Parietal lobe (tissue), 2 donors: Measurements from ENCODE around the gene ST7L.

DNA sequence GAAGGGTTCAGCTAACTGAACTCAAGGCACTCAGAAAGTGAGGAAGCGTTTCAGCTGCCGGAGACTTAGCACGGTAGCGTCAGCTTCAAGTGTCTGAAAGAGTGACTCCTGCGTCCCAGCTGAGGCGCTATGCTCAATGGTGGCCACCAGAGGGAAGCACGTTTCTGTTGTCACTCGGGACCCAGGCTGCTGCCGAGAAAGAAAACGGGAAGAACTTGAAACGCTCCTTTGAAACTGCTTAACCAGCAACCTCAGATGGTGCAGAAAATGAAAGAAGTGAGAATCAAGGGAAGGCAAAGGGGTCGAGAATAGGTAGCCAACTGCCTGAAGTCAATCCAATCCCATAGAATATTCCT lies 4.8 kb upstream of the ADORA3 start:
- RAMPAGE, long total RNA: no peak

GRCh38 chr1:111600793-111601273 lies 18.8 kb upstream of the RAP1A start:
- RAMPAGE, long total RNA: no peak

GRCh38 chr1:111603823-111604436 lies 15.7 kb upstream of the RAP1A start:
- RAMPAGE, long total RNA: no peak

- RAMPAGE, long total RNA: no peak
Measured at GRCh38 chr1:111619249-111619578, 375 bp upstream of the RAP1A start.

DNA sequence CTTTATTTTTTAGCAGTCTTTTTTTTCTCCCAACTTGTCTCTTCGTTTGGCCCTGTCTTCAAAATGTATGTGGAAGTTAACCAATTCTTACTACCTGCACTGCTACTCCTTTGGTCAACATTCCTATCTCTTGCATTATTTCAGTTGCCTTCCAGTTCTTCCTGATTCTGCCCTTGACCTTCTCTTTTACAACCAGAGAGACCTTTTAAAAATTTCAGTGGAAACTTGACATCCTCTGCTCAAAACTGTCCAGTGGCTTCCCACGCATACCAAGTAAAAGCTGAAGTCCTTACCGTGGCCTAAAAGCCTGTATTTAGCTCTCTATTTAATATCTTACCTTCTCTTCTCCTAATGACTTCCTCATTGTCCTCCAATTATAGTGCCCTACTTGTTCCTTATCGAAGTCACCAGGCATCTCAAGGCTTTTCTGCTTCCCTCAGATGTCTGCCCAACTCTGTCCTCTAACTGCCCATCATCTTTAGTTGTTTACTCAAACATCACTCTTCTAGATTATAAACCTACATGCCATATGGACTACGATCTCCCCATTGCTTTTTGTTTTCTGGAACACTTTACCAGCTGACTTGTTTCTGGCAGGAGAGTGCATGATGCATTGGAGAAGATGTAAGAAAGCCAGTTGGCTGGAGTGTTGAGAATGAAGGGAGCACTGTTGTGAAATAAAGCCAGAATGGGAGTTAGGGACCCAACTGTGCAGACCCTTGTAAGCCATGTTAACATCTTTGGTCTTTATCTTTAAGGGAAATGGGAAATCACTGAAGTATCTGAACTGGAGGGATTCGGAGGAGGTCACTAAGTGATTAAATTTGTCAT lies 41.1 kb downstream of the RAP1A start:
- RAMPAGE, long total RNA: no peak

- RAMPAGE, long total RNA: no peak
Measured at GRCh38 chr1:111754718-111755308, 888 bp upstream of the DDX20 start.

GRCh38 chr1:111801012-111801609 lies 45.4 kb downstream of the DDX20 start:
- RAMPAGE, long total RNA: no peak

DNA sequence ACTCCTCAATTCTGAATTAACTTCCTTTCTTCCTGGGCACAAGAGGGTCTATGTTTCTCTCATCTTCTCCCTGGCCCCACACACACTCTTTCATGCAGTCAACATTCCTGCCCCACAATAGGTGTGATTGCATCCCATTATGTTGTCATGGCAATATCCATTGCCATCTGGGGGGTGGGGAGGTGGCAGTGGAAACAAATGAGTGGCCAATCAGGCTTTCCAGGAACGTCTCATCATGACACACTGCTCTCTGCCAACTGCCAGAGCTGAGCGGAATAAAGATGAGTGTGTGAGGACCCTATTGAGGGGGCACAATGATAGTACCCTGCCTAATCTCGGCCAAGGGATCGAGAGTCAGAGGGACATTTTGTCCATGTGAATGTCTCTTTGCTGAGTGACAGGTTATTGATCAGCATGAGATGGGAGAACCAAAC lies 80.4 kb downstream of the KCND3 start:
- RAMPAGE, long total RNA: no peak

GRCh38 chr1:111987561-111987926 lies 1.9 kb downstream of the KCND3 start:
- RAMPAGE, long total RNA: no peak

DNA sequence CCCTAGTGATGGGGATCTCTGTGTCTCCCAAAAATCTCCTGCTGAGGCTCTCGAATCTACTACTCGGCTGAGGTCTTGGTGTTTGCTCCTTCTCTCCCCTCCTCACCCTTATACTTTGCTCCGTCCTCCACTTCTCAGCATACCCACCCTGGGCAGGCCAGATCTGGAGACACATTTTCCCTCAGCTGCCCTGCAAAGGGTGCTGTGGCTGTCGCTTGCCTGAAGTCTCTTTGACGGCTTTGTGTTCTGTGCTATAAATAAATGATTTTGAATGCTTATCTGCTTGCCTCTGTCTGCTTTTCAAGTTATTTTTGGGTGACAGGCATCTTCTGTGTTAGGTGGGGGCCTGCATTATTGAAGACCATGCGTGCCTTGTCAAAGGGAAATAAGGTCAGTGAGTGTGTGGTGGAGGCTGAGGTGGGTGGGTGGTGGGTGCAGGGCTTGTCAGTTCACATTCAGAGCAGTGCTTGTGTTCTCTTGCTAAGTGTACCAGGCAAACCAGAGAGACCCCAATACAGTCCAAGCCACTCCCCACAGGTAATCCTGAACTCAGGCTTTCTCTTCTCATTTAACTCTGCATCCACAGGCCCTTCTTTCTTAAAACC lies 66.9 kb upstream of the KCND3 start:
- RAMPAGE, long total RNA: no peak

GRCh38 chr1:112069581-112070110 lies 80.2 kb upstream of the KCND3 start:
- RAMPAGE, long total RNA: no peak

- RAMPAGE, long total RNA: no peak
Measured at GRCh38 chr1:112388290-112388651, 7.7 kb upstream of the CTTNBP2NL start.

GRCh38 chr1:112465068-112465909 lies 43.5 kb upstream of the WNT2B start:
- RAMPAGE, long total RNA: no peak

DNA sequence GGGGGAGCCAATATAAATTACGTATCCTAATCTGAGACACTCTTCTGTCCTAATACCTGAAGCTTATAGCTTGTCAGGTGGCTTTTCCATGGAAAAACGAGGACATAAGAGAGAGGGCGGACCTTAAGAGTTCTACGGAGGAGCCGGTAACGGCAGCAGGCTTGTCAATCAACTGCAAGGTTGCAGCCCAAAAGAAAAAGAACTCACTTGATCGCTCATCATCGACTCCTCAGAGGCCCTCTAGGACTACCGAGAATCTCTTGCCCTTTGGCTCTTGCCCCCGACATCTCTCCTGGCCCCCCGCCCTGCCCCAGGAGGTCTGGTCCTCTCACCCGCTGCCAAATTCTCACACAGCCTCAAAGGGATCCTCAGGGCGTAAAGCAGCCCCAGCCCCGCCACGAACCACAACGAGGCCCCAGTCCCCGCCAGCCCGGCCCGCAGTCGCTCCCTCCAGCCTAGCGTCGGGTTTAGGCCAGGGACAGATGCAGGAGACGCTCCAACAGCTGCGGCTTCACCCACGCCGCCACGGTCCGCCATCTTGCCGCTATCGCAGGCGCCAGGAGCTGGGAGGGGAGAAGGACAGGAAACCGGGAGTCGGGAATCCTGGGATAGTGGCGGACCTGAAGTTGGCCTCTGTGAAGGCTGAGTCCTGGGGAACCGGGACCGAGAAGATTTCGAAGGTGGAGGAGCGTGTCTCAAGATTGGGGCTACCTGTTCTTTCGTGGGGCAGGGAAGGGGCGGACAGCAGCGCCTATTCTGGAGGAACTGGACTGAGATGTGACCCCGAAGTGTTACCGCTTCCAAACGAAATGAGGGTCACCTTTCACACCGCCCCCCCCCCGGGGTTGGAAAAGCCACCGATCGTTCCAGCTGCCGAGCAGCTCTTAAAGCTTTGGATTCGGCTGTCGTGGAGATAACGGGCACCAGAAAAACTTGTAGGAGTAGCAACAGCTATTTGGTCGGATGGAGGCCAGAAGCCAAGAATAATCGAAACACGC lies at the start of gene ST7L:
Gene ST7L (minus strand): TSS at position 565 of the 998 bp plus-strand sequence.
- RAMPAGE, long total RNA: no peak

DNA sequence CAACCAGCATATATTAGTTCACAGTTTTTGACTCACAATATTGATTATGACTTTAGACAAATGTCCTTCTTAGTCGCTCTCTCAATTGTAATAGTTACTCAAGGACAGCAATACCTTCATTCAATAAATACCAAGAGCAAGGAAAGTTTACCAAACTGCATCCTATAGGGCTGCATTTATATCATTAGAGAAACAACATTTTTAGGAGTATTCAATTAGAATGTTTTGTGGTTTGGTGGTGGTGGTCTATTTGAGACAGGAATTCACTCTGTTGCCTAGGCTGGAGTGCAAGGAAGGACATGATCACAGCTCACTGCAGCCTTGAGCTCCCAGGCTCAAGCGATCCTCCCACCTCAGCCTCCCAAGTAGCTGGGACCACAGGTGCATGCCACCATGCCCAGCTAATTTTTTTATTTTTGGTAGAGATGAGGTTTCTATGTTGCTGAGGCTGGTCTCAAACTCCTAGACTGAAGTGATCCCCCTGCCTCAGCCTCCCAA lies 7.1 kb upstream of the MOV10 start:
- RAMPAGE, long total RNA: no peak

GRCh38 chr1:112673521-112674077 lies 860 bp upstream of the MOV10 start:
- RAMPAGE, long total RNA: no peak

- RAMPAGE, long total RNA: no peak
Measured at GRCh38 chr1:112697893-112698291, 9.0 kb downstream of the RHOC start.

DNA sequence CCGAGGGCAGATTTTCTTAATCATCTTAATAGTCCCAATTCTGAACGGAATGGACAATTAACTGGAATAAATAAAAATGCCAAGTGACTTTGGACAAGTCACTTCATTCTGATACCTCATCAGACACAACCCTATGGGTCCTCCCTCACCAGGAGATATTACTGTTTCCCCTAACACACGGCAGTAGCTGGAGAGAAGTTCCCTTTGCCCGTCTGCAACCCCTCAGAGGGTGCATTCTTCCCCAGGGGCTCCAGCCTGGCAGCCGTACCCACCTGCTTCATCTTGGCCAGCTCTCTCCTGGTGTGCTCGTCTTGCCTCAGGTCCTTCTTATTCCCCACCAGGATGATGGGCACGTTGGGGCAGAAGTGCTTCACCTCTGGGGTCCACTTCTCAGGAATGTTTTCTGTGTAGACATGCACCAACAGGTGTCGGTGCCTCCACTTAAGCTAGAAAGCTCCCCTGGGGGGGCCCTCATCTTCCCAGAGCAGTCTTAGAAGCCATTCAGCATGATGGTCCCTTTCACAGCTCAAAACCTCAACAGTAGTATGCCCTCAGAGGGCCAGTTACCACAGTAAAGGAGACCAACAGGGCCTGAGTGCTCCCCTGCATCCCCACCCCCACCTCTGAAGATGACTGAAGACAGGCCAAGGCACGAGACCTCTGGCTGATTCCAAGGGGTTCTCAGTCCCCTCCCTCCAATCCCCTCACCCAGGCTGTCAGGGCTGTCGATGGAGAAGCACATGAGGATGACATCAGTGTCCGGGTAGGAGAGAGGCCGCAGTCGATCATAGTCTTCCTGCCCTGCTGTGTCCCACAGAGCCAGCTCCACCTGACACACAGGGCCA lies 4.4 kb downstream of the RHOC start:
- RAMPAGE, long total RNA: no peak

GRCh38 chr1:112762379-112763109 lies 43.8 kb downstream of the TAFA3 start:
- RAMPAGE, long total RNA: no peak

DNA sequence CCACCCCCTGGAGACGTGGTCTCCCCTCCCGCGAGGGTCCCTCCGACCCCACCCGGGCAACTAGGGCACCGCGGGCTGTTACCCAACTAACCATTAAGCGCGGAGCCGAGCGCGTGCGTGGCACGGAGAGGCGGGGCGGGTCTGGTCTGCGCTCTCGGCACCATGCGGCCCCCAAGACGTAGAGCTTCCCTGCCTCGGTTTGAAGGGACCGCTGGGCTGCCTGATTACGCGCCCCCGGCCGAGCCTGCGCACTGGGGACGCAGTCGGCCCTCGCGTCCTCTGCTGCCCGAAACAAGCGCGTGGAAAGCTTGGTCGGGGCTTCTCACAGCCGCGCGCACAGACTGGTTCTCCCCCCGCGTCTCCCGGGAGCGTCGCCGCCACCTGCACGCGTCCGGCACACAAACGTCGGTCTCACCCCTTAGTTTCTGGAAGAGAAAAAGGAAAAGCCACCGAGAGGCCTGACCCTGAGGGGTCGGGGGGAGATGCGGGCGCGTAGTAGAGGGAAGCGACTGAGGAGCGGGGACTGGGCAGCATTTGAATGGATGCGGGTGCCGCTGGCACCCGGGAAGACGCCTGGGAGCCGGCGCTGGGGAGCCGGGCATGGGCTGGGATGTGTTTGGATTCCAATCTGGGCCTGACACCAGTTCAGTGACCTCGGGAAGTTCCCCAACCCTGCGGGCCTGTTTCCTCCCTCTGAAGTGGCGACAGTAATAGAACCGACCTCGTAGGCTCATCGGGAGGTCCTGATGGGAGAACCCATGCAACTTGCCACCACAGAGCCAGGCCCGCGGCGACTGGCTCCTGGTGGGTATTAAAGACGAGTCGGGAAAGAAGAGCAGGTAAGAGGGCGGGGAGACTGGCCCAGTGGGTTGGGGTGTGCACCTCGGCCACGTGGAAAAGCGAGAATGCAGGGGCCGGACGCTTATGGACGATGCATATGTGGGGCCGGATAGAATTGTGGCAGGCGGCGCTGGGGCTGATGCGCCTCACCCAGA lies 106.1 kb downstream of the SLC16A1 start:
- RAMPAGE, long total RNA: no peak